Psoas muscle (tissue), 2 donors: ENCODE measurements around the gene HPCAL4.

GRCh38 chr1:39000835-39001198 lies 9.7 kb downstream of the AKIRIN1 start:
- PRO-cap, 2 experiments = no peak in any of the 2 experiments

GRCh38 chr1:39009452-39009675 lies 16.8 kb upstream of the NDUFS5 start:
- PRO-cap, 2 experiments = no peak in any of the 2 experiments

- PRO-cap, 2 experiments = peak in 2 of 2 experiments; most common plus-strand start chr1:39026874 (in 2); most common minus-strand start chr1:39026766 (in 1)
These were observed 677 bp downstream of the NDUFS5 start for GRCh38 chr1:39026609-39027445.

GRCh38 chr1:39048009-39048447 lies 21.9 kb downstream of the NDUFS5 start:
- PRO-cap, 2 experiments = no peak in any of the 2 experiments

DNA sequence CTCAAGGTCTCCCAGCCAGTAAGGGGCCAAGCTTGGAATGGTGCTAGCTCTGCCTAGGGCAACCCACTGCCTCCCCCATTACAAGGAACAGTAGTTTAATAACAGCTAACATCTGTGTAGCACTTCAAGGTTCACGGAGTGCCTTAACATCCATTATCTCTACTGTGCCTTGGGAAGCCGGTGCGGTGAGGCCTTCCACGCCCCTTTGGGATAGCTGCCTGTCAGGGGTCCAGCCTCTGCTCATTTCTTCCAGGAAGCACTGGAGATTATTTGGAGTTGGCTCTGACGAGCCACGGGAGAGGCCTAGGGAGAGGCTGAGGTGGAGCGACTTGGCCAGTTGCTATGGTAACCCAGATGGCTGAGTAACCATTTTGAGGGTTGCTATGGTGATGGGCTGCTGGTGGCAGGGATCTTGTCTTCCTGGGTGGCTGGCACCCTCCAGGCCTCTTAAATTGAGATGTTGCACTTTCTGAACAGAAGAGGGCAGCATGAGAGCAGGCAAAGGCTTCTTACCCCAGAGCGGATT lies 72.3 kb downstream of the NDUFS5 start:
- PRO-cap, 2 experiments = no peak in any of the 2 experiments

DNA sequence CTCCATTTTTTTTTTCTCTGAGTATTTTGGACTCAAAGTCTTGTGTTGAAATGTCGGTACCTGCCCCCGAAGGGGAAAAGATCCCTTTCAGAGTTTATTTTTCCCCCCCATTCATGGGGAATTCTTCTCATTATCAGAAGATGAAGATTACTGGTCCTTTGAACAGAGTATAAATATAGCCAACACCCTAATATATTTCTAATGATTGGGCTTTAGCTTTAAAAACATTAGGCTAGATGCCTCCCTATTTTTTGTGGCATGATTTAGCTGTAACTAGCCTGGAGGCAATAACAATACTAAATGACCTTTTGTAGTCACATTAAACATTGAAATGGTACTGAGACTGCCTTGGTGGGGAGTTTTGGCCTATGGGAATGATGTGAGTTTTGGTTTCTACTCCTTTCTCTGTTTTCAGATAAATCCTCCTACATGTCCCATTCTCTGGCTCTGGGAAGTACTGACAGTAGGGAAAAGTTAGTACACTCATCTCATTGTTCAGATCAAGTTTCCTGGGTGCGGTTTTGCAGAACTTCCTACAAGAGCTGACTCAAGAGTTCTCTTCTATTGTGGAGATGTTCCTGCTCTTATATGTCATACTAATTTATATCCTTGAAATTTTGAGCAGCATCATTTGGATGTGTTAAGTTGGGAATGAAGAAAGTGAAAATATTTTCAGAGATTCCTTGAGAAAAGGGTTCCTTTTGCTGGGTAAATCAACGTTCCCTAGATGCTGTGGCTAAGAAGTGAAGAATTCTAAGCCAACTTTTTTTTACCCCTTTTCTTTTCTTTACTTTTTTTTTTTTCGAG lies 74.2 kb upstream of the MACF1 start:
- PRO-cap, 2 experiments = no peak in any of the 2 experiments

- PRO-cap, 2 experiments = no peak in any of the 2 experiments
These were observed 46.1 kb upstream of the MACF1 start for GRCh38 chr1:39158194-39159018.

- PRO-cap, 2 experiments = no peak in any of the 2 experiments
These were observed 25.8 kb upstream of the MACF1 start for GRCh38 chr1:39178334-39179536.

DNA sequence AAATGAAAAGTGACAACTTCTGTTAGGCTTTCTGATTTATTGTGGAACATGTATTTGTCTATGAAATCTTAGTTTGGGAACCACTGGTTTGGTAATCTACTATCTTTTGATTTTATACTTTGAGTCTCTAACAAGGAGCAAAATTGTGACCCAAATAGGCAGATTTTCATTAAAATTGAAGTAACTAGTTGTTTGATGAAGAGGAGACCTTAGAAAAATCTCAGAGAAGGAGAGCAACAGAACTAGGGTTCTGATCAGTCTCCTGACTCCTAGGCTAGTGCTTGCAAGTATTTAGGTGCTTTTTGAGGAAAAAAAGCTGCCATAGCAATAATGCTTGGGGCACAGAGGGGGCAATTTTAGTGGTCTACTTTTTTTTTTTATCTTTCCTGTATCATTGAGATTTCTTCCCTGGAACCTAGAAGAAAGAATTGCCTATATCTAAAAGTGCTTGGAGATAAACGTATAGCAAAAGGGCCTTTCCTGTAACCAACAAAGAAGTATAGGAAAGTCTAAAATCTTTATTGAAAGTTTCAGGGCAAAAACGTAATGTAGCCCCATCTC lies 11.9 kb downstream of the MACF1 start:
- PRO-cap, 2 experiments = no peak in any of the 2 experiments

GRCh38 chr1:39268007-39268717 lies 63.7 kb downstream of the MACF1 start:
- PRO-cap, 2 experiments = no peak in any of the 2 experiments

- PRO-cap, 2 experiments = no peak in any of the 2 experiments
These were observed 5.9 kb upstream of the BMP8A start for GRCh38 chr1:39485340-39486082.

GRCh38 chr1:39508905-39509249 lies 17.4 kb downstream of the BMP8A start:
- PRO-cap, 2 experiments = no peak in any of the 2 experiments

- PRO-cap, 2 experiments = no peak in any of the 2 experiments
These were observed 35.3 kb downstream of the PABPC4 start for GRCh38 chr1:39541161-39541753.

DNA sequence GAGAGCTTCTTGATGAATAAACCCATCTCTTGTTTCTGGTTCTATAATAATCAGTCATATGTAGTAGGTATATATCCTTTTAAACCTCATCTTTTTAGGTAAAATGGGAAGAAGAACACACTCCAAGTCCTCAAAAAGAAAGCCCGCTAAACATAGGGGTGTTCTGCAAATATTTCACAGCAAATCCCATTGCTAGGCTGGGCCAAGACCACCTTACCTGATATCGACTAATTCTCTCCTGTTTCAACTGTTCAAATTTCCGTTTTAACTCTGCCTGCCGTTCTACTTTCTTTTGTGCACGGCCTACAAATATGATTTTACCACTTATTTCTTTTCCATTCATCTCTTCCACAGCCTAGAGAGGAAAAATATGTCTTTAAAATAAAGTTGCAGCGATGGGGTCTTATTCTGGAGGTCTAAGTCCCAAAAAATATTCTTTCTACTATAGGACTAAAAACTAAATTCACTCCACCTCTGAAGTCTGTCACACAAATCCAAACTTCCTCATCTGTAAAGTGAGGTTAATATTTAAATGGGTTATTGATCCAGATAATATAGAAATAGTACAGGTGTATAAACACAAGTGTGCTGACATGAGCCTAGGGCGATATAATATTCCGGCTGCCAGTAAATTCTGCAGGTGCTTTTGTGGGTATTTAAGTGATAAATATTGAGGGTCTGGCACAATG lies 7.9 kb downstream of the PABPC4 start:
- PRO-cap, 2 experiments = no peak in any of the 2 experiments

DNA sequence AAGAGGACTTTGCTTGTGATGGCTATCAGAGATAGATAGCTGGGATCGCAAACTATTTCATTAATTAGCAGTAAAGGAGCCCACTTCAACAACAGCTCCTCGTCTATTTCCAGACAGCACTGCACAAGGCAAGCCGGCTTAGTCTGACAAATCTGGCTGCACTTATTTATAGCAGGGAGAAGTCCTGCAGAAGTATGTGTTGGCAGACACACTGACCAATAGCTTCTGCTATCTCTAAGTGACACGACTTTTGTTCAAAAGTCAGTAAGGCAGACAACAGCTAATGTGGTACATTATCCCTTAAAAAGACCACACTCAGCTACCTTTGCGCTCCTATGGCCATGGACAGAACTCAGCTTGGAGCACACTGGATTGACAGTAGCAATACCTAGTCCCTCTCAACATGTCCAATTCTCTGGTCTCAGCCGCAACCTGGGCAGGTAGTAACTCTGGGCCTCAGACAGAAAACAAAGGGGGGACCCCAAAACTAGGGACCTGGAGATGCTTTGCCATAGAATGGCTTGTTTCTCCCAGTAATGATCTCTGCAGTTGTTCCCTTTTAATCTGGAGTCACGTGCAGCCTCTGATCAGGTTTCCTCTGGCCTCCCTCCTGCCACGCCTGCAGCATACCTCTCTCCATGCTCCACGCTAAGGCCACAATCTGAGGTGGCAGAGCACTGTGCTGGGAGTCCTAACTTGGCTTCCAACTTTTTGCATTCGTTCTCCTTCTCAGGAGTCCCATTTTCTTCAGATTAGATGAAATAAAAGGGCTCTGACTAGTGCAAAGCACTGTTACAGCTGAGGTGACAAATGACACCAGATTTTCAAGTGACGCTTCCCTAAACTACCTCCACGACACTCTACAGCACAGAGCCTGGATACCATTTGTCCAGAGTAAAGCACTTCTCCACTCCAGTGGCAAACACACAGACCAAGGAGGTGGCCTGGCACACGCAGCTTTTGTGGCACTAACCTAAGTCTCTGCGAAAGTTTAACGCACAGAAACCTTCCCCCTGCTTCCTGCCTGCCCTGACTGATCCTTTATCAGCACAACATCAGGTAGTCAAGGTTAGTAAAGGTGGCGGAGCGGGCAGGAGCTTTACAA lies 2.0 kb downstream of the PABPC4 start:
- PRO-cap, 2 experiments = peak in 2 of 2 experiments; most common minus-strand start position 140 of the sequence (in 2)

- PRO-cap, 2 experiments = no peak in any of the 2 experiments
These were observed 16.5 kb downstream of the HEYL start for GRCh38 chr1:39622818-39623516.

DNA sequence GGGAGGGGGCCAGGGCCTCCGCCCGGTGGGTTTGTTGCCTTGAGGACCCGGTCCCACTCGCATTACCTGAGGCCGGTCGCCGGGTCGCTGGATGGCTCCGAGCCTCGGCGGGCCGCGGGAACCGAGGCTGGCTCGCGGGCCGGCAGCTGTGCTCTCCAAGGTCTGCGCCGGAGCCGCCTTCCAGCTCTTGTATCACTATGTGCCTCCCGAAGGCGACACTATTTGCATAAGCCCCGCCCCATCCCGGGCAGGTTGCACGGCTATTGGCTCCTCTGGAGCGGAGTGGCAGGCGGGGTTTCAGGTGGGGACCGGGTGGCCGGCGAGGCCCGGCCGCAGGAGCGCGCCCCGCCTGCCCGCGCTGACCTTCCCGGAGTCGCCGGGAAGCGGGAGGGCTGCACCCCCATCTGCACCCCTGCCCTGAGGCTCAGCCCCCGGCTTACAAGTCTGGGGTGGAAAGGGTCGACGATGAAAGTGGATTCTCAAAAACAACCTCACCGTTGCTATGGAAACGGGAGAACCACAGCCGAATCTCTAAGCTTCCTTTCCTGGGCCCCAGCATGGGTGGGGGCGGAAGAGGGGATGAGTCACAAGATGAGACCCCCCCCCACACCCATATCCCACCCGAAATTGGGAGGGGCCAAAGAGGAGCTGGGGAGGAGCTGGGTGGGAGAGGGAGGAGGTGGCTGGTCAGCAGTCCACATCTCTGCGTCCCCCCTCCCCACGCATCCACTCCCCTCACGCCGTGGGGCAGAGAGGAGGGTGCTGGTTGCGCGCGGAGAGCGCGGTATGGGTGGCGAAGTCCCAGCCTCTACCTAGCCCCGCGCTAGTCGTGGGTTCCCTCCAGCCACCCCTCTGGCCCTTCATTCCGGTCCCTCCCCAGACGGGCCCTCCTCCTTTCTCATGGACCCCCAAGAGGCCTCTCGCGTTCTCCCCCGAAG lies at the start of gene HPCAL4:
Gene HPCAL4 (minus strand): TSS at position 194 of the 938 bp plus-strand sequence.
- PRO-cap, 2 experiments = peak in 1 of 2 experiments; most common plus-strand start position 292 of the sequence (in 1); most common minus-strand start position 193 of the sequence (in 1)

DNA sequence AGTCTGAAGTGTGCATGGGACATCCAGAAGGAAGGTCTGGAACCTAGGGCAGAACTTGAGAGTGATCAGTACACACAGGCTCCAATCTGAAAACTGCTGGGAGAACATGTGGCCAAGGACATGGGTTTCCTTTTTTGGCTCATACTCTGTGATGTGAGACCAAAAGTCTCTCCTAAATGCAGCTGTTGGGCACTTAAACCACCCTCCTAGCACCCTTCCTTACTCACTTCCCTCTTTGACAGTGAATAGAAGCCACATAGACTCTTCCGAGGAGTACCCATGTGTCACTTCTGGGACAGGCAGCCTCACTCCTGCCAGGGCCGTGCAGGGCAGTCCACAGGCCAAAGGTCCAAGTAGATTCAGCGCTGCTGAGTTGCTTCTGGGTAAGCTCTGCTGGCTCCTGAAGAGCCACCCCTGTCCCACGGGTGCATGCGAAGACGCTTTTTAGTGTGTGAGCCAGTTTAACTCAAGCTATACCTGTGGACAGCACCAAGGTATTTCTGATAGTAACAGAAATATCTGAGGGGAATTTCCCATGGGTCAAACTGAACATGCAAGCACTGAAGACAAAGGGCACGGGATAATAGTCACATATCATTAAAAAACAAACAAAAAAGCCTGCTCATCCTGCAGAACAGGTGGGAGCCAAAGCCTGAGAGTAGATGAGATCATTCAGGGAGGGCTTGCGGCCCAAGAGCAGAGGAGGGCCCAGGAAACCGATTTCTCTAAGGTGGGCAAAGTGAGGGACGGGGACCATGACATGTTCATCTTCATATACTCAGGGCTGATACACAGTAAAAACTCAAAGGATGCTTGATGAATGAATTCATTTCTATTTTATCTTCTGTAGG lies 36.9 kb upstream of the BMP8B start:
- PRO-cap, 2 experiments = no peak in any of the 2 experiments

DNA sequence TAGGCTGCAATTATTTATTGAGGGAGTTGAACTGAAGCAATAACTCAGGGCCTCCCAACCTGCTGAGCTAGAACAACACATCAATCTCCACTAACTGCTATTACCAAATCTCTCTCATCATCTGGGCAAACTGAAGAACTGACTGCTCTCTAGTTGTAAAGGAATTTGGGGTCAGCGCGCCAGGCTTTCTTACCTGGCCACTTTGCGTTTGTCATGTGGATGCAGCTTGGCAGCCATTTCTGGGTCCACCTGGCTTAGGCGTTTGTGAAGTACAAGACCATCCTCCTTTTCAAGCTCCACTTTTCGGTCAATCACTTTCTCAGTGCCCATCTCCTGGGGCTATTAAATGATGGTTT lies 30.8 kb downstream of the TRIT1 start:
- PRO-cap, 2 experiments = no peak in any of the 2 experiments

- PRO-cap, 2 experiments = no peak in any of the 2 experiments
These were observed 2.4 kb upstream of the MFSD2A start for GRCh38 chr1:39952318-39953077.